Pericardium (tissue), 1 donor: ENCODE measurements around a stretch of chr7.

- RRBS: 53% methylated on average over 3 of the region's 36 CpGs
Observed at GRCh38 chr7:82035-82839, 110.1 kb upstream of the FAM20C start.

DNA sequence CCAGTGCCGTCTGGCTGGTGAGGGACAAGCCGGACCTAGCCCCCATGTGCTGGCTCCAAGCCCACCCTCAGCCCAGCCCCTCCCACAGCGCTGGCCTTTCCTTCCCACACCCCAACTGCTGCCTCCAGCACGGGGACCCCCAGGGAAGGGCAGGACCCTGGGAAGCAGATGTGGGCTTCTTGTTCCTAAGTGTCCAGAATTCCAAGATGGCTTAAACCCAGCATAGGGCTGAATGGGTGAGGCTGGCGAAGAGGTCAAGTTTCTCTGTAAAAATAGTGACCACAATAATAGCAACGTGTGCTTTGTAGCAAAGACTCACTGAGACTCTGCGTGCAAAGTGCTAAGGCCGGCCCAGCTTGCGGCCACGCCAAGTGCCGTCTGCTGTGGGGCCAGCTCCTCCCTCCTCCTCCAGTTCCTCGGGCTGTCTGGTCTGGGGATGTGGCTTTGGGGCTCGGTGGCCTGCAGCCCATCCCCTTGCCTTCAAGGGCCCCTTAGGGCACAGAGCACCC lies 7.8 kb upstream of the FAM20C start:
- RRBS: no CpG with 5 or more reads among the region's 13 CpGs

GRCh38 chr7:193412-193860 lies 1.1 kb downstream of the FAM20C start:
- RRBS: 4% methylated on average over 14 of the region's 53 CpGs

DNA sequence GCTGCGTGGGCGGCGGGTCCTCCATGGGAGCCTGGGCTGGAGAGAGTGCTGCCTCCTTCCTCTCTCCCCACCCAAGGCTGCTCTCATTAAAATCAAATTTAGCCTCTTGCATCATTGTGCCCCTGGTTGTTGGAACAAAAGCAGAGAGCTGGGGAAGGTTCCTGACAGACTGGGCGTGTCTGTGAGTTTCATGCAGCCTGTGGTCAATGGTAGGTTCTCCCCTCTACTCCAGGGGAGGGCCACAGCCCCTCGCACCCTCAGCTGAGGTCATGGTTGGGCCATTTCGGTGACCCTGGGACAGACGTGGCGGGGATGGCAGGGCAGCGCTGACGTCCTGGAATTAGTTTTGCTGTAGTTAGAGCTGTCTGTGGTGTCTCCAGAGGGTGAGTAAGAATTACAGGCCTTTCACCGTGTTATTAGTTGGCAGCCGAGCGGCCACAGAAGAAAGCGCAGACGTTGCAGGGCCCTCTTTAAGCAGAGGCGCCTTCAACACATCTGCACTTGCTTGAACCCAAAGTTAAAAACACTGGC lies 2.6 kb downstream of the FAM20C start:
- RRBS: no CpG with 5 or more reads among the region's 16 CpGs

DNA sequence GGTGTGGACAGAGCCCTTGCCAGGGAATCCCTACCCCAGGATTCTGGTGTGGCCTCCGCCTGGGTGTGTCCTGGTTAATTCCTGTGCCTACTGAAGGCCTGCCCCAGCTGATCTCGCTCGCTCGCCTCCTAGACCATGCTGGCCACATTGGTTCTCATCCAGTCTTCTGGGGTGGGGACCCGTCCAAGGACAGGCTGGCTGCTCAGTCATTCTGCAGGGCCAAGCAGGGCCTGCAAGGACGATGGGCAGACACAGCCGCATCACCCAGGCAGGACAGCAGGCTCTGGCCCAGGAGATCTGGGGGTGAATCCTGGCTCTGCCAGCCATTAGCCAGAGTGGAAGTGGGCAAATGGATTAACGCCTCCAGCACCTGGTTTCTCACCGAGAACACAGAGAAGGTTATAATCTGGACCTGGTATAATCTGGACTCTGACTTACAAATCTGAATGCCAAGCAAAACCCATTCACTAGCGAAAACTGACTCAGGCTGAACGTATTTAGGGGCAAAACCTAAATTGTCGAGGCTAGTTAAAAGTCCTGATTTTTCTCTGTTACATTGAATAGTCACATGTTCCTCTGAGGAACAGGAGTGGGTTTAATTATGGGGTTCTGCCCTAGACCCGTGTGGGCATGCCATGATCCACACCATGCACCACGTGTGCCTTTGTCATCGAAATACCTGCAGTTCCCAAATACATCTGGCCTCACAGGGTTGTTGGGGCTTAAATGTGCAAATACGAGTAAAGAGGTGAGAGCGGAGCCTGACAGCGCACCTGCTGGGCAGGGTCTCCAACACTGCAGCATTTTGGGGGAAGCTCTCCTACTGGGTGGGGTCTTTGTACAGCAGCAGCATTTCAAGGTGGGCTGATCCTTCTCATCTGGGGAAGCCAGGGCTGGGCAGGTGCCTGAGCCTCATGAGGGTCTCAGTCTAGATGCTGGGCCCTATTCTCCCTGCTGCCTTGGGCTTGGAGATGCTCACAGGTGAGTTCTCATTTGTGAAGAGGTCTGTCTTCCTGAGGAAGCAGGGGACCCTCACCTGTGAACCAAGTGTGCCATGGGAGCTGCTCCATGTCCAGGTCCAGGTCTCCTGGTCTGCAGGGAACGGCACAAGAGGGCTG lies 6.0 kb downstream of the FAM20C start:
- RRBS: no CpG with 5 or more reads among the region's 19 CpGs

DNA sequence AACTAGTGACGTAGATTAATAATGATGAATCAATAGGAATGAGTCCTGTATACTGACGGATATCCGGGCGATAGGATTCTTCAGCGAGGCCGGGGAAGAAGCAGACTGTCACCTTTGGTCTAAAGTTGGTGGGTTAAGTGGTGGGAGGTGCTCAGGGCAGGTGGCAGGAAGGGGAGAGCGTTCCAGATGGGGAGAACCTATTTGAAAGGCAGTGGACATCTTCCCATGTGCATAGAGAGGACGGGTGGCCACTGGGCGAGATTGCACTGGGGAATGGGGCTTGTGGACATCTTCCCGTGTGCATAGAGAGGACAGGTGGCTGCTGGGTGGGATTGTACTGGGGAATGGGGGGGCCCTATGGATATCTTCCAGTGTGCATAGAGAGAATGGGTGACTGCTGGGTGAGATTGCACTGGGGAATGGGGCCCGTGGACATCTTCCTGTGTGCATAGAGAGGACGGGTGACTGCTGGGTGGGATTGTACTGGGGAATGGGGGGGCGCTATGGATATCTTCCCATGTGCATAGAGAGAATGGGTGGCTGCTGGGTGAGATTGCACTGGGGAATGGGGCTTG lies 9.7 kb downstream of the FAM20C start:
- RRBS: no CpG with 5 or more reads among the region's 13 CpGs

DNA sequence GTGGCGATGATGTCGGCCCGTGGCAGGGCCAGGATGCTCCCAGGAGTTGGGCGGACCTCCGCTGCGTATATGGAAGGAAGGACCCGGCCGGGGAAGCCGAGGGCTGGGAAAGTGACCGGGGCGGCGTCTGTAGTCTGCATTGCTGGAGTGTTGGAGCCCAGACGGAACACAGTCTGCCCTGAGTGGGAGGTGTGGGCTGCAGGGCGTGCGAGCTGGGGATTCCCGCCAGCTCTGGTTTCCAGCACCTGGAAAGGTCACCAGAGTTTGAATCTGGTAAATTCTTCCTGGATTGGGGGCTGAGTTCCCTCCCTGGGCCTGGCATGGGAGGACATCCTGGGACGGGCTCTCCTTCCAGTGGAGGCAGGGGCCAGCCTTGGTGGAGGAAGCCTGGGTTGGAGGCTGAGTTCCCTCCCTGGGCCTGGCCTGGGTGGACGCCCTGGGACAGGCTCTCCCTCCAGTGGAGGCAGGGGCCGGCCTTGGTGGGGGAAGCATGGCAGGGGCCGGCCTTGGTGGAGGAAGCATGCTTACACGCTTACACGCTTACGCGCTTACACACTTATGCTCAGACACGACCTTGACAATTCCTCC lies 44.8 kb upstream of the FOXL3 start:
- RRBS: no CpG with 5 or more reads among the region's 25 CpGs

- RRBS: 85% methylated on average over 7 of the region's 37 CpGs
Observed at GRCh38 chr7:246051-246655, 43.8 kb upstream of the FOXL3 start.

DNA sequence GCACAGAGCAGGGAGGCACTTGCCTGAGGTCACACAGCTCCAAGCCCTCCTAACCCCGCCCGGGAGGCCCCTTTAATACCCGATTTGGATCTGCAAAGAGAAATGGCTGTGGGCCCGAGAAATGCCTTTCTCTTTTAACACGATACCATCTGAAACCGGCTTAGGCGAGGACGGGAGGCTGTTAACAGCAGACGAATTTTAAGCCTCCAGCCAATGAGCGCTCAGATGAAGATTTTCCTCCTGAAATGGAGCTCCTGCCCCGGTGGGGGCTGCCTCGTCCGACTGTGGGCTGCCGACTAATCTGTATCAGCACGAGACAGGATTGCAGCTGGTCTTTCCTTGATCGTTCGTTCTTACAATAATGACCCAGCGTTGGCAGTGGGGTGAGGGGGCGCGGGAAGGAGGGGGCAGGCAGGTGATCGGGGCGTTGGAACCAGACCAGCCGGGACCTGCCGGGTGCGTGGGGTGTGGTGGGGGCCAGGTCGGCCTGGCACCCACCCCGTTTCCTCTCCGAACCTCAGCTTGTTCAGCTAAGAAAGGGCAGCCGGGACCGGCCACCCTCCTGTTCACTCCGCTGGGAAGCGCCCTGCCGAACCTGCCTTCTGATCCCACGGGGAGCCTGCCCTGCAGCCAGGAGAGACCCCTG lies 36.2 kb upstream of the FOXL3 start:
- RRBS: 88% methylated on average over 13 of the region's 34 CpGs

DNA sequence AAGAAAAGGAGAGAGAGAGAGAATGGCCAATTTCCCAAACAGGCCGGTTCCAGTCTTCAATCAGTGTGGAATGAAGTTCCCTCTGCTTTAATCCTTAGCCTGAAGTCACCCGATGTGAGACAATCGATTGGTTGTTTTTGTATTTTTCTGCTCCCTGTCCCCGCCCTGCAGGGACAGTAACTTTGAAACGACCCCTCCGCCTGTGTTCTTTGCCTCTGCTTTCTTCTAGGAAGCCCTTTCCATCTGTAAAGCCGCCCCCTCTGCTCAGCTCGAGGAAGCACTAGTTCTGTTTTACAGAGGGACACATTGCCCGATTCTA lies 33.4 kb downstream of the FOXL3 start:
- RRBS: no CpG with 5 or more reads among the region's 9 CpGs

DNA sequence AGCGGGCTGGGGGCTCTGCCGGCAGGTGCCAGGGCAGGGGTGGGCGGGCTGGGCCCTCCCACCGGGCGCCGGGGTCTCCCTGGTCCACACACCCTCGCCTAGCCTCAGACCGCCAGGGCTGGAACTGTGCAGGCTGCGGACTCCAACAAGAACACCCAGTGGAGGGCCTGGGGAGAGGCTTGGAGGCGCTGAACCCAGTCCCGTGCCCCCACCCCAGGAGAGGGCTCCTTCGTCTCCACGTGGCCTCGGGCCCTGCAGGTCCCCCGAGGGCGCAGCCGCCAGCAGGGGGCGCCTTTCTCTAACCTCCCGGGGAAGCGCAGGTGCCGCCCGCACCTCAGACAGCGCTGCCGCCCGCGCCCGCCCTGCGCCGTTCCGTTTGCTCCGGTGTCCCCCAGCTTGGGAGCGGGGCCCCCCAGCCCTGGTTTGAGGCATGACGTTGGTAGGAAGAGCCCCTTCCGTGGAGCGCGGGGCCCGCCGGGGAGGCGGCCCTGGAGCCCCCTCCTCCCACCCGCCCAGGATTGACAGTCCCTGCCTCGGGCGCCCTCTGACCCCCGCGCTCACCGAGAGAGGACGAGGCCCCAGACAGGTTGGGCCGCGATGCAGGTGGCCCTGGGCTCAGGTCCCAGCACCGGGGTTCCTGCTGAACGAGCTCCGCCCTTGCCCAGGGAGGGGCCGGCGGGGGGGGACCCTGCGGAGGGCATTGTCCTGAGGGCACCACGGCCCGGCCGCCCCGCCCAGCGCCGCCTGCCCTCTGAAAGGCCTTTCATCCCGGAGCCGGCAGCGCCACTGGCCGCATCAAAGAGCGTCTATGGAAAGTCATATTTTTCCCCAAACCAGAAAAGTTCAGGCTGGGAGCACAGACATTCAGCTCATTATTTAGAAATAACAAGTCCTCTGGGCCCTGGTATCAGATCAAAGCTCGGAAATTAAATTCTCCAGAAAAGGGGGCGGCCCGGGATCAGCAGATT lies 42.8 kb downstream of the FOXL3 start:
- RRBS: 8% methylated on average over 35 of the region's 68 CpGs

- RRBS: no CpG with 5 or more reads among the region's 23 CpGs
Observed at GRCh38 chr7:435733-436250, 83.9 kb downstream of the PDGFA start.

- RRBS: 89% methylated on average over 15 of the region's 49 CpGs
Observed at GRCh38 chr7:454673-455084, 65.0 kb downstream of the PDGFA start.

- RRBS: 14% methylated on average over 4 of the region's 15 CpGs
Observed at GRCh38 chr7:538047-538756, 18.6 kb upstream of the PDGFA start.

GRCh38 chr7:585351-585749 lies 65.7 kb upstream of the PDGFA start:
- RRBS: 73% methylated on average over 7 of the region's 17 CpGs

DNA sequence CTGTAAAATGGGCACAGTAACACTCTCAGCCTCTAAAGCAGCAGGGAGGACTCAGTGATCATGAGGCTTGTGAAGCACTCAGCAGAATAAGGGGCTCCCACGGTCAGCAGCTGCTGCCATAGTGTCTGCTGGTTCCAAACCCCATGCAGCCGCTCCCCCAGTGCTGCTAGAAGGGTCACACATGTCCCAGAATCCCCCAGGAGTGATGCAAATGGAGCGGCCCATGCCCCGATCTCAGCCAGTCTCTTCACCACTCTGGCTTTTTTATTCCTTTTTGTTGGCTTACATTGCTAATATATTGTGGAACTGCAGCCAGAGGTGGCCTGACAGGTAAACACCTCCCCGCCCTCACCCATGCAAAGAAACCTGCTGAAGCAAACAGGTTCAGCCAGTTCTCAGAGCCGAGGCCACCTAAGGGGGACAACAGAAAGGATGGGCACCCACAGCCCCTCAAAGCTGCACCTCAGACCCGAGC lies 102.2 kb upstream of the PDGFA start:
- RRBS: no CpG with 5 or more reads among the region's 7 CpGs

DNA sequence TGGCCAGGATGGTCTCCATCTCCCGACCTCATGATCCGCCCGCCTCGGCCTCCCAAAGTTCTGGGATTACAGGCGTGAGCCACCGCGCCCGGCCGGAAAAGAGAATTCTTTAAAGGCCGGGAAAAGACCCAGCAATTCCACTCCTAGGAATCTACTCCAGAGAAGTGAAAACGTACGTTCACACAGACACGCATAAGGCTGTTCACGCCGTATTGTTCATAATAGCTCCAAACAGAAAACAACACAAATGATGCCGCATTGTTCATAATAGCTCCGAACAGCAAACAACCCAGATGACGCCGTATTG lies 85.4 kb upstream of the DNAAF5 start:
- RRBS: no CpG with 5 or more reads among the region's 19 CpGs

DNA sequence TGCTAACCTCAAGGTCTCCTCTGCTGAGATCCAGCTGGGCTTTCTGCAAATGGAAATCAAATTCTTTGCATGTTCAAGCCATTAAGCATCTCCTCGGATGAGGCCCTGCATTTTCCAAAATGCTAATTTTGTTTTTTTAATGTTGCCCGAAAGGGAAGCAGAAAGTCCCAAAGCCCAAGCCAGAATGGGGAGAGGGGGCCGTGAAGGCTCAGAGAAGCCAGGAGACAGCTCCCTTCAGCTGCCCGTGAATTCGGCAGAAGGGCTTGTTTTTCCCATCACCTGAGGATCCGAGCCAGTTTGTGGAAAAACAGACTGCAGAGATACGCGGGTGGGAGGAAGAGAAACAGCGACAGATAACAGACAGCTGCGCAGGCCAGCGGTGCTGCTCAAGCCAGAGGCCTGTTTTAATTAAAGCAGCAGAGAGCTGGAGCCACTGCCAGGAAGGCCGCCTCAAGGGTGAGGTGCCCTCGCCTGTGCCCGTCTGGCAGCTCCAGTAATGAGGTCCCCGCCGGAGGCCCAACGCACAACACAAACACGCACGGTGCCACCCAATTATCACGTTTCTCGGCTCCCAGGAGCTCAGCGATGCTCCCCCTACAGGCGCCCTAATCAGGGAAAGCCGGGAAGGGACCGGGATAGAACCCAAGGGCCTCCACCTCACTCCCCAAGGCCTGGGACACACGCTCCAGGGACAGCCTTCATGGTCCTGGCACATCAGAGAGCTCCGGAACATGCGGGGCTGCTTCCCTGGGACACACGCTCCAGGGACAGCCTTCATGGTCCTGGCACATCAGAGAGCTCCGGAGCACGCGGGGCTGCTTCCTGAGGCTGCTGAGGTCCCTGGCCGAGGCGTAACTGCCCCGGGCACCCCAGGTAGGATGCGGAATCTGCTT lies 60.7 kb upstream of the DNAAF5 start:
- RRBS: 81% methylated on average over 14 of the region's 36 CpGs

DNA sequence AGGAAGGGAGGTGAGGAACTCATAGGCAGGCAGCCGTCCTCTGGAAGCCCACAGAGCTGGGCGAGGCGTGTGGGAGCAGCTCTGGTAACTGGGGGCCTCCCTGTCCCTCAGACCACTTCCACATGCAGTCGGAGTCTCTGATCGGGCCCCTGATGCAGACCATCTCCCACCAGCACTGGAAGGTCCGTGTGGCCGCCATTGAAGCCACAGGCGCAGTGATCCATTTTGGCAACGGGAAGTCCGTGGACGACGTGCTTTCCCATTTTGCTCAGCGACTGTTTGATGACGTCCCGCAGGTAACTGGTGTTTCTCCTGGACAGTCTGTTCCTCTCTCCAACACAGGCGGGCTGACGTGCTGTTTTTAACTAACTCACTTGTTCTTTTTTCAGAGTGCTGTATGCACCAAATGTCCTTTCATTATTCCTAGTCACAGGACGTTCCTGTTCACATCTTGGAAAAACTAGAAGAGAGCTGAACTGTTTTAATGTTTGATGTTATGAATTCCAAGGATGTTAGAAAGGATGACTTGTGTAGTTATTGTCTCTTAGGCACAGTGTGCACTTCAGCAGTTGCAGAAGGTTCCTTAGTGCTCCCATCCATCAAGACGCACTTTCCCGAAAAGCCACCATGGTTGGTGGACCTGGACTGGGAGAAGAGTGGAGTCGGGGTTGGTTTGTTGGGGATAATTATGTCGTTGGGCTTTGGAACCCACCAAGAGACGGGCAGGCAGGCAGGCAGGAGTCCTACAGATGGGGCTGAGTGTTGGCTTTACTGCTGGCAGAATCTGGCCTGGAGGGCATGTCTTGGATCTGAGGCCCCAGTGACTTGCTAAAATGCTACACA lies 2.7 kb upstream of the PRKAR1B start:
- RRBS: no CpG with 5 or more reads among the region's 23 CpGs

- RRBS: no CpG with 5 or more reads among the region's 19 CpGs
Observed at GRCh38 chr7:759776-760334, 32.8 kb upstream of the PRKAR1B start.